Melanocyte of skin (primary cell): ENCODE measurements around the gene GNB4.

DNA sequence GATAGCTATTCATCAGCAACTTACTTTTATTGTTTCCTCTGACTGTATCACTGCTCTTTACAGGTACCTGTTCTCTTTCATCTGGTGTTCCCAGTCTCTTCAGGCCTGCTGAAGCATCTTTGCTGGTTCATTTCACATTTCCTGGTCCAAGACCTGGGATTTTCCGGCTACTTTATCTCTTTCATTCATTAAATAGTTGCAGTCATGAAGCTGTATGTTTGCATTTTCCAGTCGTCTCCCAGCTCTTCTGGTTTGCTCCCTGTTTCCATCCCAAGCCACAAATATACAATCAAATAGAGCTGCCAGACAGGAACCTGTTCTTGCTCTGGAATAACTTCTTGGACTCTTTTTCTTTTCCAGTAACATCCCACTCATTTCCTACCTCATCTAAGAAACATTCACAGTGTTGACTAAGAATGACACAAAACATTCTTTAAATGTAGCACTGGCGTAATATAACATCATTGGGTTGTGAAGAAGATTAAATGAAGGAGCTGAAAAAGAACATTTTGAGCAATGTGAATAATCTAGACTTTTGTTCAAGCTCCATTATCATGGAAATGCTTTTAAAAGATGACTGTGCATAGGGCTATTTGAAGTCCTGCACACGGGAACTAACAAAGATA is 573.8 kb downstream of the NAALADL2 start:
- CAGE, long polyA plus RNA, 2 experiments: no peak in any of the 2 experiments

DNA sequence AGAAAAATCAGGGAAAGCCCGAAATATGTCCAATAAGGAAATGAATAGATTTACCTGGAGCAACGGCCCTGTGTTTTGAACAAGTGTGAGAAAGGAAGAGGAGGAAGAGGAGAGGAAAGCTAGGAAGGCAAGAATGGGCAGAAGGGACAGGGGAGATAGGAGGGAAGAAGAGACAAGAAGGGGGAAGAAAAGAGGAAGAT is 708.2 kb downstream of the TBL1XR1 start:
- CAGE, long polyA plus RNA, 2 experiments: no peak in any of the 2 experiments

DNA sequence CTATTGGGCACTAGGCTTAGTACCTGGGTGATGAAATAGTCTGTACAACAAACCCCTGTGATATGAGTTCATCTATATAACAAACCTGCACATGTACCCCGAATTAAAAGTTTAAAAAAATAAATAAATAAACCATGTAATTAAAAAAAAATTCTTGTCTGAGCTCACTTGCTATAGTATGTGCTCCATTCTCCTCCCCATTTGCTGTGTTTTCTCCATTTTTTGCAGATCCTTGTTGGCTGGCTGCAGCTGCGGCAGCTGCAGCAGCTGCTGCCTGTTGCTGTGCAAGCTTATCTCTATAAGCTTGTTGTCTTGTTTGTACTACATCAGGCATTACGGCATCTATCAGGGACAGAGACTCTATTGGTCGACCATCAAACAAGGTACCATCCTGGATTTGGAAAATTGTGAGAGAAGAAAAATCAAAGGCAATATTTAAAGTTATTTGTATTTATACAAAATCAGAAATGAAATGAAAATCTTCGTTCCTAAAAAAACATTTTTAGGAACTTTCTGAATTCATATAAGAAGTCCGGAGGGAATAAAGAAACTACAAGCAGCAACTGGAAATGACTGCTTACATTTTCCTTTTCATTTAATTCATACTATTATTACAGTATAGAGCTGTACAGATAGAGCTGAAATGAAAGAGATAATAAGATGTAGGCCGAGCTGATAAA is 145.8 kb downstream of the TBL1XR1 start:
- CAGE, long polyA plus RNA, 2 experiments: no peak in any of the 2 experiments

DNA sequence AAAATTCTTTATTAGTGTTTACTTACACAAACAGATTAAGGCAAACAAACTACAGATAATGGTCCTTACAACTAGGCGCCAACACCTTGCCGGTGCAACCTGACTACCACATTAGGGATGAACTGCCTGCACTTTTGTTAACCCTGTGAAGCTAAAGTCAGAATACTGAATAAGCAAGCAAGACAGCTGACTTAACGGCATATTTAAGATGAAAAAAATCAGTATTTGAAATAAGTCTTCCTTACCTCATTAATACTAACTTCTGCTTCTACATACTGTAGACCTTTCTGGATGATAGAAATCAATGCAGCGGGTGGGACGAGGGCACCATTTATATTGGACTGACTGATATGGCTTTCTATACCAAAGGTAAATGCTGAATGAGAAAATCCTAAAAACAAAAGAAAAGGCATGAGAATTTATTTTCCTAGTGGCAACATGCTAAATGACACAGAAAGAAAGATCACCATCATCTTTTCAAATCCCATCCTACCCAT is 143.7 kb downstream of the TBL1XR1 start:
- CAGE, long polyA plus RNA, 2 experiments: no peak in any of the 2 experiments

DNA sequence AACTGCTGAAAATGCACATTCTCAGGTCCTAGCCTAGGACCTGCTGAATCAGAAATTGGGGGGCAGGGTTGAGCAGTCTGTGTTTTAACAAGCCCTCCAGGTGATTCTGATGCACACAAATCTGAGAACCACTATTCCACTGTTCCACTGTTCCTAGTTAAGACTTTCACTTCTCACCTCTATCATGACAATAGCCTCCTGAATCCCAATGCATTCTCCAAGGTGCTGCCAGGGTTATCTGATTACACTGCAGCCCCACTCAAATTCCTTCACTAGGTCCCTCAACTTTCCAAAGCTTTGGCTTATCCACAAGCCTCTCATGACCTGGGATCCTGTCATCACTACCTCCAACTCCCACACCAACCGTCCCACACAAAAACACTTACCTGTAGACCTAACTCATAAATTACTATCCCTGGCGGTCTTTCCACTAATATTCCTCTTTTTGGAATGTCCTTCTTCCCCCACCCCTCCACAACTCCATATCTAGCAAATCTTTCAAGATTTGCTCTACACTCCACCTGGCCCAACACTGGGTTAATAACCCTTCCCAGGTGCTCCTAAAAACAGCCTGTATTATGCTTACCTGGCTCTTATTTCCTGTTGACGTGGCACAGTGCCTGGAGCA is 27.2 kb downstream of the TBL1XR1 start:
- CAGE, long polyA plus RNA, 2 experiments: no peak in any of the 2 experiments

- CAGE, long polyA plus RNA, 2 experiments: no peak in any of the 2 experiments
Observed at GRCh38 chr3:177294113-177294540, 96.8 kb upstream of the TBL1XR1 start.

- CAGE, long polyA plus RNA, 2 experiments: no peak in any of the 2 experiments
Observed at GRCh38 chr3:177320802-177321363, 123.6 kb upstream of the TBL1XR1 start.

GRCh38 chr3:177781626-177782105 is 584.4 kb upstream of the TBL1XR1 start:
- CAGE, long polyA plus RNA, 2 experiments: no peak in any of the 2 experiments

DNA sequence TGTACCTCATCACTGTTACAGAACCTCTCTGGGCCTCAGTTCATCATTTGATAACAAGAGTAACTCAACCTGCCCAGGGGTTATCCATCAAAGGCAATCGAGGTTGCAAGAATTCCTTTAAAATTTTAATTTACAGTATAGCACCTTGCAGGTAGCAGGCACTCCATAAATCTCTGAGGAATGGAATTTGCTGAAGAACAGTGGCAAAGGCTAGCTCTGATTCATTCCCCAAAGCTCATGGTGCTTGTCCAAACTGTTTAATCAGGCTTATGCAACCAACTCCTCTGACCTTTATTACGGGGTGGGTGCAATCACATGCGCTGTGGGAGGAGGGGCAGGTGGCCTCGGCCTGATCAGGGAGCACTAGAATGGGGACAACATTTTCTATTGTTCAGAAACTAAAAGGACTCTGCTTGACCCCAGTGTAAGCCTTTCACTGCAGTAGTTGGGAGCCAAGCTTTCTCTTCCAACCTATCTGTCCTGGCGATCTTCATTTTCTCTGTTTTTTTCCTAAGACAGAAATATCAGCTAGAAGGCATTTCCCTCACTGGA is 626.8 kb upstream of the TBL1XR1 start:
- CAGE, long polyA plus RNA, 2 experiments: no peak in any of the 2 experiments

- CAGE, long polyA plus RNA, 2 experiments: no peak in any of the 2 experiments
Observed at GRCh38 chr3:178736187-178736735, 200.0 kb downstream of the KCNMB2 start.

DNA sequence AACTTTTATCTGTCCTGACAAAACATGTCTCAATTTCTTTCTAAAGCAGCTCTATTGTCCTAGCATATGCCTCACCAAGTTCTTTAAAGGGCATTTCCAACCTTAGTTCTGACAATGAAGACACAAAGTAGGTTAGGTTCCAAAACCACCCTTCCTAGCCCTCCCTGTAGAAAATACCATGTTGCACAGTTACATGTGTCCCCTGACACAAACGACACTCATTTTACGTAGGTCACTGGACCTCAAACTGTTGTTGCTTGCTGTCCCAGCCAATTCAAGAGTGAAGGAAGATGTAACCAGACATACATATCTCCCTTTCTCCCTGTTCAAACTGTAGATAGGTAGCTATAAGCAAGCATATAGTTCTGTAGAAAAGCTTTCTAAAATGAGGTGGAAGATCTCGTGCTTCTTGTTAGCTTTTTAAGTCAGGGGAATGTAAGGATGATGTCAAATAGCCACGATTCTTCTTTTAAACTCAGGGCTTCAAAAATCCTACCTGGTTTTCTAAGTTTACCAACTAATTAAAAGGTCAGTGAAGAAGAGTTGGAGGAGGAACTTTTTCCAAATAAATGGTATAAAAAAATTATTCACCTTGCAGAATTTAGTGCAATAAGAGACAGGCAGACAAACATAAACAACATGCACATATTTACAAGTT is 50.9 kb downstream of the ZMAT3 start:
- CAGE, long polyA plus RNA, 2 experiments: no peak in any of the 2 experiments

DNA sequence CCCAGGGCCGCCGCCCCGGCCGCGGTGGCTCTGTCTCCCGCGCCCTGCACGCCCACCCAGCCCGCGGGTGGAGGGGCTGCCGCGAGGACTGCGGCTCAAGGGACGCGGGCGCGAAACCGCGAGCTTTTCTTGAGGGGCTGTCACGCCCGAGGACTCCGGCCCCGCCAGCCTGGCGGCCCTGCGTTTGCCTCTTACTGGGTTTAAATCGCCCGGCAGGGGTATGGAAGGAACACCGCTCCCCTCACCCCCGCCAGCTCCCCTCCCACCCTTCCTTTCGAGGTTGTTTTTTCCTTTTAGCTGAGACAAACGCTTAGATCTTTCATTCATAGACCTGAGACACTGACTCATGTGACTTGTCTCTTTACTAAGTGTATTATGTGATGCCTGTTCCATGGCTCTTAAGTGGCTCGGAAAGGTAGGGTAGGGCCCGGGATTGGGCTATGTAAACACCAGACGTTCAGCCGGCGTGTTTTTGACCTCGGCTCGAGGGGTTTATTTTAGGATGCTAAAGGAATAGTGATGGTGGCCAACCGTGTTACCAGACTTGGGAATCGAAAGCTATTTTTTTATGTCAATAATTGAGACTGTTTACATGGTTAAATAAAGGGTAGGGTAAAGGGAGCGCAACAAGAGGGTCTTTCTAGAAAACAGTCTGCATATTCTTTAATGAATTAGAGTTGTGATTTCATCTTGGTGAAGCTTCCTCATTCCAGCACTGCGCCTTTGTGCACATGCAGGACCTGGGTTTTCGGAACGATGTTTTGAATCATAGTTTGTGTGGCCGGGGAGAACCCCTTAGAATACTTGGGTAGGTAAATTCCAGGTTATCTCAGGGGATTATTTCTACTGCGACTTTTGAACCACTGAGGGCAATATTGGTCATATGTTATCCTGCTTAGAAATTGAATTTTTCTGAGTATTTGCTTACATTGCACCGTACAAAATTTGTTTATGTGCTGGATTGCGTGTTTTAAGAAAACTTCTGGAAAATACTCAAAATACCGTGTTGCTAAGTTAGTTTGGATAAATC is 1.1 kb downstream of the PIK3CA start:
- CAGE, long polyA plus RNA, 2 experiments: no peak in any of the 2 experiments

DNA sequence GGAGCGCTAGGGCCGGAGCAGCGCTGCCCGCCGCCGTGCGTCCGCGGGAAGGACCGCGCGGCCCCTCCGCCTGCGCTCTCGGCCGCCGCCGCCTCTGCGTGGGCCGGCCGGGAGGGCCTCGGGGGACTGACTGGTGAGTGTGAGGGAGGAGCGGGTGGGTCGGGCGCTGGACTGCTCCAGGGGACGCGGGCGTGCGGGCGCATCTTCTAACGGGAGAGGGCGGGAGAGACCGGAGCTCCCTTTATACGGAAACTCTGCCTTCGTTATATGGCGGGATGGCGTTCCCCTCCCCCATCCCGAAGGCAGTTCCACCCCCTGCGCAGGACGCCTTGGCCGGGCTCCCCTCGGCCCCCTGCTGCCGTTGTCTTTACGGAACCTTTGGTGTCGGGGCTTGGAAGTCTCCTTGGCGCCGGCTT is 336 bp downstream of the ZNF639 start:
- CAGE, long polyA plus RNA, 2 experiments: no peak in any of the 2 experiments

DNA sequence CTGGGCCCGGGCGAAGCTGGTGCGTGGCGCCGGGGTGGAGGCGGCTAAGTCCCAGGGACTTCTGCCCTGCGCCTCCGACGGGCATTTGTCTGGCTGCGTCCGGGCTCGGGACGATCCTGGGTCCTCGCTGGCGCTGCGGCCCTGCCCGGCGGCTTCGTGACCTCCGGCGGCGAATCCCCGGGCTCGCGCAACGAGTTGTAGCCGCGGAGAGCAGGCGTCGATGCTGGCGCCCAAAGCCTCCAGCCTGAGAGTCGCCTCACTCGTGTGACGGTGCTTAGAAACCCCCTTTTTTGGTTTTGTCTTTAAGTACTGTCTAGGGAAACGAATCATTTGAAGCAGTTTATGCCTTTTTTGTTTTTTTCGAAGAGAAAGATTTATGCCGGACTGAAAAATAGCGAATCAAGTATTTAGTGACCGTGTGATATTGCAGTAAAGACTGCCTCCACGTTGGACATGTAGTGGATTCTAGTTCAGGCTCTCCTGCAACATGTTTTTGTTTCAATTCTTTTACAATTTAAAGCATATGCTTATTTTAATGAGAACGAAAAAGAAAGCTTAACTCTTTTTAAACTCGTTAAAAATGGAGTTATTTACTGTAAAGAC is 845 bp downstream of the ZNF639 start:
- CAGE, long polyA plus RNA, 2 experiments: no peak in any of the 2 experiments

GRCh38 chr3:179438694-179439575 is 12.3 kb downstream of the GNB4 start:
- CAGE, long polyA plus RNA, 2 experiments: no peak in any of the 2 experiments

DNA sequence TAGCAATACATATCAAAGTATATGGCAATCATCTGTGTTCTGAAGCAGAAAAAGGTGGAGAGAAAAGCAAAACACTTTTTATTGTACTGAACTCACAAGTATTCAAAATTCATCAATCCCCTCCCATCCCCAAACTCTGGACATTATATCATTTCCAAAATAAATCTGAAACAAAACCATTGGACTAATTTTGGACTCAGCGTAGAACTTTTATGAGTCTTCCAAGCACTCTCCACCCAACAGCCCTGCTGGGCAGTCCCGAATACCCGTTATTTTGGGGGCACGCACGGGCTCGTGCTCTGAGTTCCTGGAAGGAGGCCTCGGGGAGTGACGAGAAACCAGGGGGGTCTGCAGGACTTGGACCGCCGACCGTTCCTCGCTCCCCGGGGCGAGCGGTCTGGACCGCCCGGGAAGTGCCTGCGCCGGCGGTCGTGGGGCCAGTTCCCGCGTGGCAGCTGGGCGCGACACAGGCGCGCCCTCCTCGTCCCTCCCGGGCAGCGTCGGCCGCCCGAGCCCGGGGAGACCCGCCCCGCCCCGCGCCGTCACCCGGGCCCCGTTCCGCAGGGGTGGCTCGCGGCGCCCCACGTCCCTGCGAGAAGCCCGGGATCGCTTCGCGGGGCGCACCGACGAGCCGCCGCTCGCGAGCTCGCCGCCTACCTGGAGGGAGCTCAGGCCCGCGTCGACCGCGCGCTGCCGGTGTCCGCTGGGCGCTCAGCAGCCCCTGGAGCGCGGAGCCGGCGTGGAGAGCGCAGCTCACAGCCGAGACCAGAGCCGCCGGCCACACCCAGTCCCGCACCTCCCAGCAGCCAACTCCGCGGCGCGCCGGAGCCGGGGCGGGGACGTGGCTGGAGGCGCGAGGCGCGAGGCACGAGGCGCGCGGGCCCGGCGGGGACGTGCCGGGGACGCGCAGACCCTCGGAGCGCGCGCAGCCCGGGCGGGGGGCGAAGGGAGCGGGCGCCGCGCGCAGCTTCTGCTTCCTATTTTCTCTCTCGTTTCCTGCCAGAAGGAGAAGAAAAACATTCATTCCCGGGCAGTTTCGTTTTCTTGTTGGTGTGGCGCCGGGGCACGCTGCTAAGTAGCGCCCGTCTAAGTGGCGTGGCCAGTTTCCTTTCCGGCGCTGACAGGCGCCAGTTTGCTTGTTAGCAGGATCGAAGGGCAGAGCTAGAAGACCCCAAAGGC is at the start of gene GNB4:
TSS of gene GNB4 (minus strand) at position 782 of the 1,179 bp plus-strand sequence.
- CAGE, long polyA plus RNA, 2 experiments: no peak in any of the 2 experiments

DNA sequence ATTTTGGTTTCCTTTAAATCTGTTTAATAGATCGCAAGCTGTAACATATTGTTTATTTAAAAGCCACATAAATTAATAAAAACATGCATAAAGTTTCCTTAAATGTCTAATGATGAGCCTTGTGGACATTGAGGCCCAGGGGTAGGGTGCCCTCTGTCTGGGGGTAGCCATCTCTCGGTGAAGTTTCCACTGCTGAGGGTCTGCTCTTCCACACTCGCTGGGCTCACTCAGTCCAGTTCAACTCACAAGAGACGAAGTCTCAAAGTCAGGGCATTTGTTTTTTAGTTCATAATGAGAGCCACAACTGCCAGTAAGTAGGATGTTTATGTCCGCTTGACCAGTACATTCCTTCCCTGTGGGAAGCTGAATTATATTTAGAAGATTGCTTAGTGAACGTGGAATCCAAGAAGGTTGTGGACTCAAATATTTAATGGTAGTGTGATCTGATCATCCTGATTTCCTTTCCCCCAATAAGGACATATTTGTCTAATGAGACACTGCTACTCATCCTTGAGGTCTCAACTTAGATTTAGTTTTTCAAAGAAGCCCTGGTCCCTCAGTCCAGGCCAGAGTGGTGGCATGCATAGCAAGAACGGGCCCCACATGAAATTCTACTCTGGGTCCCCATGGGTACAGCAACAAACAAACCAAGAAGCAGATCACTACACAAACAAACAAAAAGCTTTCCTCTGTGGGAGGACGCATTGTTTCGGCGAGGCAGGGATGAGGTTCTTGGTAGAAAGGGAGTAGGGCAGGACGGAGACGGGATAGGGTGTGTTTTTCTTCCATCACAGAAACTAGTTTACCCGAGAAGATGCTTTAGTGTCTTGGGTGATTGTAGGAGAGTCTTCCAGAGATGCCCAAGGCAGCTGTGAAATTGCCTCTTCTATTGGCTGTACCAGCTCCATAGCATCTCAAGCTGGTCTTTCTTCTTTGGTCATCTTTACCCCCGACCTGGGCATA is 60.8 kb downstream of the USP13 start:
- CAGE, long polyA plus RNA, 2 experiments: no peak in any of the 2 experiments

- CAGE, long polyA plus RNA, 2 experiments: no peak in any of the 2 experiments
Observed at GRCh38 chr3:179760822-179761435, 108.1 kb downstream of the USP13 start.

- CAGE, long polyA plus RNA, 2 experiments: no peak in any of the 2 experiments
Observed at GRCh38 chr3:181822886-181823085, 111.1 kb downstream of the SOX2 start.

GRCh38 chr3:182895633-182896265 is 84.6 kb downstream of the DCUN1D1 start:
- CAGE, long polyA plus RNA, 2 experiments: no peak in any of the 2 experiments